Glomerular endothelial cell (primary cell): ENCODE data around the gene DMXL1.

- RAMPAGE, long total RNA = no peak
Observed at GRCh38 chr5:115543766-115544609, 587 bp downstream of the FEM1C start.

- RAMPAGE, long total RNA = no peak
Observed at GRCh38 chr5:115544940-115545198, 294 bp upstream of the FEM1C start.

DNA sequence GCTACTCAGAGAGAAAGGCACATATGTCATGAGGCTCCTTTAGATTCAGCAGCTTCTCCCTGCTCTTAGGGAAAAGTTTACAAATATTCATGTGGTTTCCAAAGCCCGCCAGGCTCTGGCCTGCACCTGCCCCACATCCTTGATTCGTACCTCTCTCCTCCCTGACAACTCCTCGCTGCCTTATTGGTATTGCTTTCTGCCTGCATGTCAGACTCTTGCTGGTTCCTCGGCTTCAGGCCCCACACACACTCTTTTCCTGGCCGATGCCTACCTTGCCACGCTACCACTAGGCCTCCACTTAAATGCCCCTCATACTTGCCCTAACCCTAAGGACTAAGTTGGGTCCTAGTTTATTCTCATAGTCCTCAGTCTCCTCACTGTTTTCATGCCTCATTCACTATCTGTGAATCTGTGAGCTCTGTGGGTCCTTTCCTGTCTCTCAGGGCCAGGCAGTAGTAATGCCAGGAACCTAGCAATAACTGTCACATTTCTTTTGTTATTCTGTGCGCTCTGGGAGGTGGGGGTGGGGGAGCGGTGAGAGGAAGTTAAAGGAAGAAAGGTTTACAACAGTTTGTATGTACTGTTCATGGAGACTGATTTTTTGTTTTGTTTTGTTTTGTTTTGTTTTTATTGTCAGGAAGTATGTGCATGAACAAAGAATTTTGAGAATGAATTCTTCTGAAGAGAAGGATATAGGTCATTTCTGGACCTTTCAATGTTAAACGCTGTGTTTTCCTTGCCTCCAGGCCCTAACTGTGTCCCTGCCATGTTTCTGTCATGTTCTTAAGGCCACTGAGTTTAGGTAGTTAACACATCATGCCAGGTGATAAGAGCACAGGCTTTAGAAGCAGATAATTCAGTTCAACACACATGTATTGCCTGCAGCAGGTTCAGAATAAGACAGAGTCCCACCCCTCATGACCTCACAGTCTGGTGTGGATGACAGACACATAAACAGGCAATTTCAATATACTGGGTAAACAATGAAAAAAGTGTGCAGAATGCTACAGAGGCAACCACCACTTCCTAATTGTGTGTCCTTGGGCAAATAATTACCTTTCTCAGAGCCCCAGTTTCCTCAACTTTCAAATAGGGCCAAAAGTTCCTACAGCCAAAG lies 13.1 kb upstream of the FEM1C start:
- RAMPAGE, long total RNA = no peak

DNA sequence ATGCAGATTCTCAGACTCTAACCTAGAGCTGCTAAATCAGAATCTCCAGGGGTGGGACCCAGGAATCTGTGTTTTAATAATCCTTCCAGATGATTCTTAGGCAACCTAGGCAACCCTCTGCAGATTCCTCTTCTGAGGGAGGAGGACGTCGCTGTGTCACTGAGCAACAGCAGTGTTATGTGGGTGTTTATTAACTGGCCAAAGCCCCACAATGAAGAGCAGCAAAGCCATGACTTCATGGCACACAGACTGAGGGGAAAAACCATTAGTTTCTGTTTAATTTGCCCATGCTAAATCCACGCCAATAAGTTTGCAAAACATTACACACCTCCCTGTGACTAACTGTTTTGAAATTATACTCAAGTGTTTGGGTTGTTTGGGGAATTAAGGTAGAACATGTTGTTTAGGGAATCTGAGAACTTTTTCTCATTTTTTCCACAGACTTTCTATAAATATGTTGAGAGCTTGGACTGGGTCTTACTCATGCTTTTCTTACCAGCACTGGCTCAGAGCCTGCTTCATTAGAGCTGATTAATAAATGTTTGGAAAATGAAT lies 83.8 kb upstream of the TMED7 start:
- RAMPAGE, long total RNA = no peak

- RAMPAGE, long total RNA = no peak
Observed at GRCh38 chr5:115738597-115739496, 77.6 kb downstream of the CDO1 start.

- RAMPAGE, long total RNA = no peak
Observed at GRCh38 chr5:115818197-115818396, 1.6 kb upstream of the CDO1 start.

GRCh38 chr5:115977811-115978457 lies 15.7 kb downstream of the LVRN start:
- RAMPAGE, long total RNA = no peak

GRCh38 chr5:116038746-116039132 lies 6.5 kb downstream of the ARL14EPL start:
- RAMPAGE, long total RNA = no peak

DNA sequence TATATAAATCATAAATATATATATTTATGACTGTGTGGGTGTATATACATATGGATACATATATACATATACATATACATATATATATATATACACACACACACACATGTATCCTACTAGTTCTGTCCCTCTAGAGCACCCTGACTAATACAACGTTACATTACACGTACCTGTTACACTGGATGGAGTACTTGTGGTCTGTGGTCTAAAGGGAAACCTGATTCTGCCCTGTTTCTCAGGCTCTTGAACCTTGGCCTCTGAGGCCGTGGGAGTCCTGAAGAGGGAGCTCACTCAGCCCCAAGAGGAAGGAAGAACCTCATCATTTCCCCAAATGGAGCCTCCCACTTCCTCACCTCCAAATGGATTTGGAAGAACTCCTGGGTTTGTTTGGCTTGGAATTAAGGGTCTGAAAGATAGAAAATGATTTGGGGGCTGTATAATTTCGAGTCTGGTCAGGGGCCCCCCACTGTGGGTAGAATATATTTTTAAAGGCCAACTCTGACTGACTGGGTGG lies 200.3 kb downstream of the SEMA6A start:
- RAMPAGE, long total RNA = no peak

GRCh38 chr5:116572688-116573415 lies 1.8 kb downstream of the SEMA6A start:
- RAMPAGE, long total RNA = no peak

DNA sequence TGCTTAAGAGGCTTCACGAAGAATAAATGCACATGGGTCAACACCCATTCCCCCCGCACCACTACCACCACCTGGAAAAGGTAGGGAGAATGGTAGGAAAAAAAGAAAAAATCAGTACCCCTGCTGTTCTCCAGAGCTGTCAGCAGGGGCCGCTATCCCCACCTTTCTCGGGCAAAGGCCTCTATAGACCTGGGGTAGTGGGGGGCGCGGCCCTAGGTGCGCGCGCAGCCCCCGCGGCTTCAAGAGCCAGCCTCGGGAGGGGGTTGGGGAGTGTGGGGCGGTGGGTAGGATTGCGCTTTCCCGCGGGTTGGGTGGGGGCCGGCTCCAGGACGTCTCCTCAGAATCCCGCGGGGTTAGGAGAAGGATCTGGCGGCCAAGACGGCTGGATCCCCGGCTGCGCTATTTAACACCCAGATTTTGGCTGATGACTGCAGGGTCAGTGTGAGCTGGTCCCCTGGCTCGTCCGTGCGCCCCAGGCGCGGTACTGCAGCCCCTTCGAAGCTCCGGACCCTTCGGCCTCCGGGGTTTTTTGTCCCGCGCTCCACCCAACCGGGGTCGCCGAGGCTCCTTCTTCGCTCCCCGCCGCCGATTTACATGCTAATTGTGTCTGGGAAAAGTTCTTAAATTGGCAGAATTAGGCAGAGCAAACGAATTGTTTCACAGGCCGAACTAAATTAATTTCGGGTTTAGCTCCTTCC lies 1.6 kb upstream of the SEMA6A start:
- RAMPAGE, long total RNA = no peak

DNA sequence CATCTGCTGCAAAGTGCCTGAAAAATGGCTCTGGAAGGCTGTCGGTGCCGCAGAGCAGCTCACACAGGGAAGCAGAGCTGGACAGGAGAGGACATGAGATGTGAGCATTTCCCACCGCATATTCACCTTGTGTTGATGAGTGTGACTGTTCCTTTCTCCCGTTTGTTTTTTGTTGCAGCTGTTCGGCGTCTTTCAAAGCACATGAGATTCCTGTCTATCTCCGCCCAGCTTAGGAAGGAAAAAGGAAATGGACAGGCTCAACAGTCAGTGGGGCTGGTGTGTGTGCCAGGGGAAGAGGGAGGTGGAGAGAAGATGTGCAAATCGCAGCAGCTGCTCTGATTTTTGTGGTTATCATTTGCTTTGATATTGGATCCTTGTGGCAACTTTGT lies 165.0 kb upstream of the SEMA6A start:
- RAMPAGE, long total RNA = no peak

DNA sequence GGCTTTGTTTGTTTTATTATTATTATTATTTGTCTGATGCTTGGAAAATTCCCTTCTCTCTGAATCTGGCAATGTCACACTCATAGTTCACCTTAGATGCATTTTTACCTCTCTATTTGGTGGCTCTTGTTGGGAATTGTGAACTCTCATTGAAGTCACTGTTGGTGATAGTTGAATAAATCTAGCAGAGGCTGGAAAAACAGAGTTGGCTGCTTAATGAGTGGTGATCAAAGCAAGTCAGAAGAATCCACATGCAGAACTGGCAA lies 364.5 kb upstream of the SEMA6A start:
- RAMPAGE, long total RNA = no peak

GRCh38 chr5:118561951-118562320 lies 426.4 kb downstream of the DTWD2 start:
- RAMPAGE, long total RNA = no peak

GRCh38 chr5:118701902-118702314 lies 286.4 kb downstream of the DTWD2 start:
- RAMPAGE, long total RNA = no peak

DNA sequence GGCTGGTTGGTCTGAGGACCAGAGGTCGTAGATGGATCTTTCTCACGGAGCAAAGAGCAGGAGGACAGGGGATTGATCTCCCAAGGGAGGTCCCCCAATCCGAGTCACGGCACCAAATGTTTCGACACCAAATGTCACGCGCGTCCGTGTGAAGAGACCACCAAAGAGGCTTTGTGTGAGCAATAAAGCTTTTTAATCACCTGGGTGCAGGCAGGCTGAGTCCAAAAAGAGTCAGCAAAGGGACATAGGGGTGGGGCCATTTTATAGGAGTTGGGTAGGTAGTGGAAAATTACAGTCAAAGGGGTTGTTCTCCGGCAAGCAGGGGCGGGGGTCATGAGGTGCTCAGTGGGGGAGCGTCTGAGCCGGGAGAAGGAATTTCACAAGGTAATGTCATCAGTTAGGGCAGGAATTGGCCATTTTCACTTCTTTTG lies 36.2 kb downstream of the DTWD2 start:
- RAMPAGE, long total RNA = no peak

DNA sequence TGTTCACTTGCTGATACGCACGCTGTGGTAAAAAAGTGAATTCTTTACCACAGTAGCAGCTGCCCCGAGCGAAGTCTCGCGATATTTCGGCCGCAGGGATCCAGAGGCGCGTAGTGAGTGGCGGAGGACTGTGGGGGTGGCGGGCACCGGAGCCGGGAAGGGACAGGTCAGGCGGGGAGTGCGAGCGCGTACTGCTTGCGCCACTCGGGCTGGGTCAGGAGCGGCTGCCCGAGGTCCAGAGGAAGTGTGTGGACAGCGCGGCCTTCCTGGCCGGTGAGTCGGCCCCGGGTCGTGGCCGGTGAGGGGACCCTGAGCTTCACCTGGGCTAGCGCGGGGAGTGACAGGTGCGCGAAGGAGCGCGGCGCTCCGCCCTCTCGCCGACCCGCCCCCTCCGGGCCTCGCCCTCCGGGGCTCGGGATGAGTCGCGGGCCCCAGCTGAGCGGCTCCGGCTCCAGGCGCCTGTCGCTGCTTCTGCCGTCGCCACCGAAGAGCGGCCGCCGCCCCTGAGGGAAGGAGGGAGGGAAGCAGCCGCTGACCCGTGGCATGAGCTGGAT lies at the start of gene DMXL1:
Gene DMXL1 (plus strand): TSS at position 103 of the 554 bp plus-strand sequence.
- RAMPAGE, long total RNA = no peak

- RAMPAGE, long total RNA = no peak
Observed at GRCh38 chr5:119291371-119292261, 64.2 kb upstream of the TNFAIP8 start.

DNA sequence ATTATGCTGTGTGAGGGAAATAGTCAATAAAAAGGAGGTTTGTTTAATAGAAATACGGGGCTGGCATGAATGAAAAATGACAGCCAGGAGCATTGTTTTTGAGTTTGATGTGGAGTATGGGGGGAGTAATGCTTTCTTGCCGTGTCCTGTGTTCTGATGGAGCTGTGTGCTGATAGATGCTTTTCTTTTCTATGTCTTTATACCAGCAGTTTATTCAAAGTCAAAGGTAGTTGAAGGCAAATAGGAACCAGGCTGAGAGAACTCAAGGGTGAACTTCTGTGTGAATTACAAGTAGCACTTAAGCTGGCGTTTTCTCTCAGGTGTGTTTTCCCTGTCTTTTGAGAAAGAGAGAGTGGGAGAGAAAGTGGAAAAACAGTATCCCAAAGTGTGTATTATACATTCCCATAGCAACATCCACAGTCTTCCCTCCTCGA lies 1.4 kb downstream of the TNFAIP8 start:
- RAMPAGE, long total RNA = no peak

GRCh38 chr5:119358156-119358449 lies 2.3 kb downstream of the TNFAIP8 start:
- RAMPAGE, long total RNA = no peak